ENCODE results near the gene STON1.

DNA sequence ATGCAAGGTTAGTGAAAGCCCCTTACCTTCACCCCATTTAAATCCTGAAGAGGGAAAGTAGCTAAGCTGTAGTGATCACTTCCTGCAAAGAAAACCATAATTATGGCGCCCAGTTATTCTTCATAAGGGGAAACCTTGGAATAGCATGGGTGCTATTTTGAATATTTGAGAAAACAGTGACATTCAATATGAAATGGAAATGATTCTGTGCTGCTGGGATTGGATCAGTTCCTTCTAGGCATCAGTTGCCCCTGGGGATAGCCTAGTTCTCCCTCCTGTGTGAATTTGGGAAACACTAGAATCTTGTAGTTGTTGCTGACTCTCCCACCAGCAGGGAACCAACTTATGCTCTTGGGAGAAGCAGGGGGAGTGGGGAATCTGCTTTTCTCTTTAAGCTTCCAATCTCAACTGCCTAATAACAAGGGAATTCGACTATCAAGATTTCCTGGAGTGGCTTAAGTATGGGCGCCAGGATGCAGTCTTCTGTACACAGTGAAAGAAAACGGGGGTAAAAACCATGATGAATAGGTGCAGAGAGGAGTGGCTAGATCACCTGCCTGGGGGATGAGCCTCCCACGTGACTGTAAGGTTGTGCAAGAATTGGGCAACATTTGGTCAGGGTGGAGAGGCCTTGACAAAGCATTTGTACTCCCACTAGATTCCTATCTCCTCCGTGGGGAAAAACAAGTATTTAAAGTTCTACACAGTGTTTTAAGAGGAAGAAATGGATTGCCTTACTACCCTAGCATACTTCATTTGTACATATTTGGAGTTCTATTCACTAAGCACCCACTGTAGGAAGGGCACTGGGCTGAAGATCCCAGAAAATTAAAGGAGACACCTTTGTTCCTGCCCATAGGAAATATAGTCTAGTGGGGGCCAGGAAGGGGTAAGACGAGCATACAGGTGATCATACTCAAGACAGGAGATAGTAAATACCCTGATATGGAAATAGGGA is 28.9 kb downstream of the EPAS1 start:
- PRO-cap: no peak

GRCh38 chr2:46375391-46375637 is 78.1 kb downstream of the EPAS1 start:
- PRO-cap: no peak

GRCh38 chr2:46564888-46565395 is 22.6 kb upstream of the ATP6V1E2 start:
- PRO-cap: no peak

DNA sequence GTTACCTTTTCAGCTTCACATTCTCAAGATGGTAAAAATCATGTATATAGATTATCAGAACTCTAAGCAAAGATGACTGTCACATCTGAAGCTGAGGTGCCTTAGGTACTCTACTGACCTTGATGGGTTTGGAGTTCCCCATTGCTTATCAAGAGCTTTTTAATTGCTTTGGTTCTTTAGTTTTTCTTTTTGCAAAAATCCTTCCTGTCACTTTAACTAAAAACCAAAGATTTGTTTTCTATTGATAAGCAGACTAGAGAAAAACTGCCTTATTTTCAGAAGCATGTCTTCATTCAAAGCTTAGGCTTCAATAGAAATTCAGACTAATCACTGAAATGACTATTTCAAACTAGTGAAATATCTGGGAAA is 33.5 kb downstream of the PIGF start:
- PRO-cap: no peak

- PRO-cap: no peak
Observed at GRCh38 chr2:46707042-46707735, 8.1 kb downstream of the SOCS5 start.

- PRO-cap: no peak
Observed at GRCh38 chr2:46914707-46915616, 644 bp downstream of the MCFD2 start.

- PRO-cap: no peak
Observed at GRCh38 chr2:46983103-46983627, 42.1 kb downstream of the TTC7A start.

GRCh38 chr2:47014177-47015295 is 73.5 kb downstream of the TTC7A start:
- PRO-cap: no peak

- PRO-cap: unidirectional peak, plus-strand start at chr2:47071720
Observed at GRCh38 chr2:47071008-47071863, 83.9 kb downstream of the STPG4 start.

DNA sequence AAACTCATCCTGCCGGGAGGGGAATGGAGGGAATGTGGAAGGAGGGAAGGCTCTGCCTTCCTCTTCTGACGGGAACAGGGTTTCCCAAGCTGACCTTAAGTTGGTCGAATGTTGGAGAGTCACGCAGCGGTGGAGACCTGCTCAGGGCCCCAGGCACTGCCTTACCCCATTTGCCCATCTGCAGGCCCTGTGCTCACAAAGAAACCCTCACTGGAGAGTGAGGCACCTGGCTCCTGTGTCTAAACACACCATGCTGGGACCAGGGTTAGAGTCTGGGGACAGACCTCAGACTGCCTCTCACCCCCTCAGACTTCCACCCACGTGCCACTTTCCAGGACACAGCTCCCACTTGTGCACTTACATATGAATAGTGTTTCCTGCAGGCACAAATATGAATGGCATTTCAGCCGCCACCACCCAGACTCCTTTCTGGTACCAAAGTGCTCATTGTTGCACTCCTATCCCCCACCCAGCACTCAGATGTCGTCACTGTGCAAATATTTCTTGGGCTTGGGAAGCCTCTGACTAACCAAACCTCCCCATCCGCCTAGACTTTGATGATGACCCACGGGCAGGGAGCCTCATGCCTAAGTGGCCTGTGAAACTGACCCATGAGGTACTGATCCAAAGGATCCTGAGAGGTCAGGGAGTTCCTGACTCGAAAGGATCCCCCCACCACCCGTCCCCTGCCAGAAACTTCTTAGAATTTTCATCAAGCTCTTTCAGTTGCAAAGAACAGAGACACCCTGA is 78.4 kb downstream of the STPG4 start:
- PRO-cap: unidirectional peak, plus-strand start at position 550 of the sequence

GRCh38 chr2:47086065-47087015 is 68.8 kb downstream of the STPG4 start:
- PRO-cap: no peak

DNA sequence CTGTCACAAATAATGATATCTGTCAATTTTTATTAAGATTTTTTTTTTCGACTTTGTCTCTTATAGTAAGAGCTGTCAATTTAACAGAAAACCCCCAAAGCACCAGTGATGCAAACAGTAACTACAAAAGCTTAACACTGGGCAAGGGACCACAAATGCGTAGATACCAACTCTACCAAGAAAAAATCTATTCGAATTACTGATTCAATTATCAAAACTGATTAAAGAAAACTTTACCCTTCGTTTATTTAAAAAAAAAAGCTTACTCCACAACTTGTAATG is 1.9 kb downstream of the CALM2 start:
- PRO-cap: no peak

DNA sequence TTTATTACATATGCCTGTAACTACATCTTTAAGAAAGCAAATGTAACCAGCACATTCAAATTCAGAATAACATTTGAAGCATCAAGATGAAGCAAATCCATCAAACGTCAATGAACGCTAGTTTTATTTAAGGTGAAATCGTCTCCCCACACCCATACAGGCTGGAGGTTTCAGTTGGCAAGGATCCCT is 1.6 kb downstream of the CALM2 start:
- PRO-cap: no peak

GRCh38 chr2:47271224-47271540 is 94.9 kb upstream of the CALM2 start:
- PRO-cap: no peak

- PRO-cap: no peak
Observed at GRCh38 chr2:47345882-47346197, 23.3 kb upstream of the EPCAM start.

DNA sequence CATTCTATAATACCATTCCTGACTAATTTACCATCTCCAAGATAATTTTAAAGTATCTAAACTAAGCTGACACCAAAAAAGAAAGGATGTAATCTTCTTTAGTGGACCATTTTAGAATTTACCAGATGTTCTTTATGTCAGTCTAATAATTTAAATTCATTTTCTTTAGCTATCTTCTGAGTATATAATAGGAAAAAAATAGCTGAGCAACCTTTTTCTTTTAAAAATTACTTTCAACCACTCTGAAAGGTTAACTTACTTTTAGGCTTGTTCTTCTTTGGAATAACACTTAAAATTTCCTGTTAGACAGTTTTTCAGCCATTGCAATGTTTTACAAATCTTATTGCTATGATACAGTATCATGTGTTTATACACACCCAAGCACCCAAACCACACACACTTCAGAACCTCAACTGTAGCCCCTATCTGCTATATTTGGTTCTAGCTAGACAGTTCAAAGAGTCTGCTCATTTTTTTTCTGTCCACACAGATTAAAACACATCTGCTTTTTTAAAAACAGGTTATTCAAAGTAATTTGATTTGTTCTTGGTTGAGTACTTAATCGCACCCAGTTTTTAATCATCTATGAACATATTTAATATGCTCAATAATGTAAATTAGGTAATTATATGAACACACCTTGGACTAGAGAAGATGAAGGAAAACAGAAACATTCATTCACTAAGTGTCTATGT is 17.8 kb downstream of the FBXO11 start:
- PRO-cap: no peak

GRCh38 chr2:48145822-48146353 is 168.6 kb upstream of the FOXN2 start:
- PRO-cap: no peak

DNA sequence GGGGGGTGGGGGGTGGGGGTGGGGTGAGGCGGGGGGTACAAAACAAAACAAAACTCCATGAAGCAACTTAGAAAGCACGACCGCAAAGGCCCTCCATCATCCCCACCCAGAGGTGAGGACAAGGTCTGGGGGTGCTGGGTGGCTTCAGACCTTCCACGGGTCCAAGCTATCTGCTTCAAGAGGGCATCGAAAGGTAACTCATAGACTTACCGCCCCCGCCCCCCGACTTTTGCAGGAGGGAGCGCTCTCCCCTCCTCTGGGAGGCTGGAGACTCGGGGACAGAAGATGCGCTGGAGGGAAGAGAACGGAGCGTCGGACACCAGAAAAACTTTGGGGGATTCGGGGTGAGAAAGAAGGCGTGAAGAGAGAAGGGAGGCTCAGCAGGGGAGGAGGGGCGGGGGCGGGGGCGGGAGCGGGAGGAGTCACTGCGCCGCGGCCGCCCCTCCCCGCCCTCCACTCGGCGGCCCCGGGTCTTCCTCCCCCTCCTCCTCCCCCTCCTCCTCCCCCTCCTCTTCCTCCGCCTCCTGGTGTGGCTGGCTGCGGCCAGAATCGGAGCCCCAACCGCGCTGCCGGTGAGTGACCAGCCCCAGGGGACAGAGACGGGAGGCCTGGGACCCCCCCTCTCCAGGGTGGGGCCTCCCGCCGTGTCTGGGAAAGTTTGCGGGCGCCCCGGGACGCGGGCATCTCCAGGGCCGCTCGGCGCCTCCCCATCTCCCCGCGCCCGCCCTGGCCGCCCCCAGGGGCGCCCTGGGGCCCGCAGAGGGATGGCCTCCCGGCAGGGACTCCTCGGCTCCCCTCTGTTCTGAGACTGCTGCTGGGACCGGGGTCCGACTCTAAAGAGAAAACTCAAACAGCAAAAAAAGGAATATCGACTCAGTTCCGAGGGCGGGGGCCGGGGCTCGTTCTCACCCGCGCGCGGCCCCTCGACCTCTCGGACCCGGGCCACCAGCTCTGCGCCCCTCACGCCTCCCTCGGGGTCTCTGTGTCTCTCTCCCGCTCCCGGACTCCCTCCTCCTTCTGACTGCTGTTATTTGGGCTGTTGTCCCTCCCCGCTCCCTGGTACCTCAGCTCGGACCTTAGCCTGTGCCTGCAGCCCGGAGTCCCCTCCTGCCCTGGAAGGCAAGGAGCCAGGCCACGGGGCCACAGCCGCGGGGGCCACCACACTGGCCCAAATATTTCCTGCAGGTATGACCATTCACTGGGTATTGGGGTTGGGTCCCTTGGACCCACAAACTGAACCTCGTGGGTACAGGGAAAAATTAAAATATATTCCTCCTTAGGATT is at the start of gene STON1:
TSS of gene STON1 (plus strand) at position 510 of the 1,284 bp plus-strand sequence.
- PRO-cap: bidirectional peak, plus-strand start at position 575 of the sequence, minus-strand start at position 341 of the sequence

GRCh38 chr2:52934202-52934964 is 833.2 kb upstream of the CHAC2 start:
- PRO-cap: no peak

GRCh38 chr2:53490542-53490976 is 277.0 kb upstream of the CHAC2 start:
- PRO-cap: no peak